Tibial artery (tissue), 1 donor: ENCODE results near the gene ZNF585A.

DNA sequence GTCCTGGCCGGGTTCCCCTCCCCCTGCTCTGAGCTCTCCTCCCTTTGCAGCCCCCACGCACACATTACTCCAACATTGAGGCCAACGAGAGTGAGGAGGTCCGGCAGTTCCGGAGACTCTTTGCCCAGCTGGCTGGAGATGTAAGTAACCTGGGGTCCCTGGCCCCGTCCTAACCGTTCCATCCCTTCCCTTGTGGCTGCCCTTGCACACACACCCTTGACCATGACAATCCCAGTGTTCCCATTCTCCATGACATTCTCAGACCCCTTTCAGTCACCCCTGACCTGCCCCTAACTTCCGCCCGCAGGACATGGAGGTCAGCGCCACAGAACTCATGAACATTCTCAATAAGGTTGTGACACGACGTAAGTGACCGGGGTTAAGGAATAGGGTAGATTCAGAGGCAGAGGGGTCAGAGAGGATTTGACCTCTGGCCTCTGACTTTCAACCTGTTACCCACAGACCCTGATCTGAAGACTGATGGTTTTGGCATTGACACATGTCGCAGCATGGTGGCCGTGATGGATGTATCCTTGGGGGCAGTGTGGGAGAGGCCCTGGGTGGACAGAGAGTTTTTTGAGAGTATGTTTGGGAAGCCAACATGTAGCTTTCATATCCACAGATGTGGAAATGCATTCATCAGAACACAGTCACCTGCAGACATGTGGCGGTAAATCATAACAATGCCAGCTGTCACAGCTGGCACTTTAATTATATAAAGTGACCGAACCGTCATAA lies 2.9 kb downstream of the CAPNS1 start:
- PRO-cap: no peak

DNA sequence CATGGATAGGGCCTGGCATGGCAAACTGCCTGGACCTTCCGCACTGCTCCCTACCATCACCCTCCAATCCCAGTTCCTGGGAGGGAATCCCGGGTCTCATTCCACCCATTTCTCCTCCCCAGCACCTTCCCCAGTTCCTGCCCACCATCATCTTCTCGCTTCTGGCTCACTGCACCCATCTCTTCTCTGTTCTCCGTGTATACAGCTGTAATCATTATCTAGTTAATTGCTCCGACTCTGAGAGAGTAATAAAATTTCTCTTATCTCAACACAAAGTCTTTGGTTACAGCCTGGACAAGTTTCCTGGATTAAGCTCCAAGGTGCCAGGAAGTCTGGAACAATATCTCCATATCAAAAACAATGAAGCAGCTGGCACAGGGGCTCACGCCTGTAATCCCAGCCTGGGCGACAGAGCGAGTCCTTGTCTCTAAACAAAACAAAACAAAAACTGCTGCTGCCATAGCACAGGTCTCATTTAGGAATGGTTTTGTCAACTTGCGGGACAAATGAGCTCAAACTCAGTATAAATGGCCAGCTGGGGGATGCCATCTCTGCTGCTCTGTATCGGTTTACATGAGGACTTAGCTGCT lies 17.0 kb upstream of the COX7A1 start:
- PRO-cap: no peak

DNA sequence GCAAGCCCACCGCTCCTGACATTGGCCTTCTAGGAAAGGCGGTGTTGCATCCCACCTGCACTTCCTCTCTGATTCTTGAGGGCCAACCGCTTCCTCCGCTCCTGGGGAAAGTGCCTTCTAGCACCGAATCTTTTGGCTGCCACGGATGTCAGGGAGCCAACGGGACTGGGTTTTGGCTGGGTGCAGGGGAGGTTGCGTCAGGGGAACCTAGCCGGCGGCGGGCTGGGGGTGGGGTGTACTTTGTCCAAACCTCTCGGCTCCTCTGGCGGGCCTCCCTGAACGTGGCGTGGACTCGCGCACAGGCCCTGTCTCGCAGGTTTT lies 58.1 kb downstream of the ZNF146 start:
- PRO-cap: no peak

- PRO-cap: no peak
Observed at GRCh38 chr19:36392236-36392591, 13.2 kb upstream of the ZFP14 start.

DNA sequence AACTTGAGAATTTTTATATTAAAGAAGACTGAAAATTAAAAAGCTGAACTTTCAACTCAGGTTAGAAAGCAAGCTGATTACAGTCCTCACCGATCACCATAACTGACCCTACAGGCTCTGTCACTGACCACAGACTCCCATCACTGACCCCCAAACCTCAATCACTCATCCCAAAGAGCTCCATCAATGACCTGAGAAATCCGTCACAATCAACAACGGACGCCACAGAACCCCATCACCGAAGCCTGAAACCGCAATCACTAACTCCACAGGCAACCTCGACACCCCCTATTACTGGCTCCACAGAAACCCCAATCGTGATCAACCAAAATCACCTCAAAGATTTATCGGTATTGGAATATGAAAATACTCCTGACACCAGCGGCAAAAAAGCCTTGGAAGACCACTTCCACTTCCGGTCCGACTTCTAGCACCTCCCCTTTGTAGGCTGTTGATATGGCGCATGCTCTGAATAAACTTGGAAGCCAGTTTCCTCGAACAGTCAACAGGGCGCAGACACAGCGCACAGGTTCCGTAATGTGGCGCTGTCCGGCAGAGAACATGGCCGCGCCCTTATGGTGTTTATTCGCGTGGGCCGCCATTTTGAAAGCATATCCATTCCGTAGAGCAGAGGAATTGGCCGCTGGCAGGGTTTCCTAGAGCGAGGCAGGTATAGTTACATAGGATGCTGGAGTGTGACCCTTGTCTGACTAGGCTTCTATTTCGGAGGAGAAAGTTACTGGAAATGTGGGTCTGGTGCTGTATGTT lies at the start of gene ZNF585A:
TSS of gene ZNF585A (minus strand) at position 404 of the 768 bp plus-strand sequence.
- PRO-cap: no peak

GRCh38 chr19:37218536-37219309 lies 709 bp downstream of the ZNF383 start:
- PRO-cap: no peak

- PRO-cap: no peak
Observed at GRCh38 chr19:37239302-37239736, 21.3 kb downstream of the ZNF383 start.

DNA sequence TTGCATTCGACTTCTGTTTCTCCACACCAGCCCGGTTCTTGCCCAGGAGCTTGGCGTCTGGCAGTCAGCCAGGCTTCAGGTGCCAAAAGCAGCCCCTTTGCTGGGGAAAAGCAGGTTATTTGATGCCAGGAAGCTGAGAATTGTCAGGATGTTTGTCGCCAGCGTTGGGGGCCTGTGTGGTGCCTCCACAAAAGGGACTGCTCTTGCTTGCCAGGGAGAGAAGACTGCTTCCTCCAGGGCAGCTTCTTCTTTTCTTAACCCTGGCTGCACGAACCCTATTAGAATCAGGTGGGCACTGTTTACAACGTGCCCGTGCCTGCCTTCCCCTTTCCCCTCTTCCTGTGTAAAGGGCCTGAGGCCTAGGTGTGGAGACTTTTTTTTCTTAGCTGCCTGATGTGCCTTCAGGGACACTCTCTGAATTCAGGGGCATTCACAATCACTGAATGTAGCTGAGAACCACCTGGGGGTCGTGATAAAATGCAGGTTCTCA lies 79.4 kb downstream of the SIPA1L3 start:
- PRO-cap: no peak

GRCh38 chr19:38051965-38052361 lies 145.0 kb downstream of the SIPA1L3 start:
- PRO-cap: no peak

GRCh38 chr19:38062946-38063645 lies 156.1 kb downstream of the SIPA1L3 start:
- PRO-cap: no peak

DNA sequence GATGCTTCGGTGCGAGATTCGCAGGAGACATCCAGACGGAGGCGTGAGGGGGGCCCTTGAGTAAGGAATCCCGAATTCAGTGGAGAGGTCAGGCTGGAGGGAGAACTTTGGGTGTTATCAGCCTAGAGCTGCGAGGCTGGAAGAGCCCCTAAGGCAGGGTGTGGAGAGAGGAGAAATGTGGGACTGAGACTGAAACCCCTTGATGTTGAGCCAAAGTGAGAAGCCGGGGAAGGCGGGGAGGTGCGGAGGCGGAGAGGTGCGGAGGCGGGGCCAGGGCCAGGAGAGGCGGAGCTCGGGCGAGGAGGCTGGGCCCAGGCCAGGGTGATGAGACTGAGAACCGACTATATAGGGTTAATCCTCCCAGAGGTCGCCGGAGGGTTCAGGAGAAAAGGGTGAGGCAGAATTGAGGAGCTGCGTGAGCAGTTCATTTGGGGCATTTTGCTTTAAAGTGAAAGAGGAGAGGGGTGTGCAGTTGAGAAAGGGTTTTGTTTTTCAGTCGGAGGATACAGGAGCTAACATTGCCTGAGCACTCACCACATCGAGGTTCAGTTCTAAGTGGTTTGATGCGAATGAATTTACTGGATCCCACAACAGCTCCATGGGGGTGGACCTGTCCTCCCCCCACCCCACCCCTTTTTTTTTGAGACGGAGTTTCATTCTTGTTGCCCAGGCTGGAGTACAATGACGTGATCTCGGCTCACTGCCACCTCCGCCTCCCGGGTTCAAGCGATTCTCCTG lies 40.3 kb downstream of the DPF1 start:
- PRO-cap: no peak

- PRO-cap: no peak
Observed at GRCh38 chr19:38220804-38221324, 3.2 kb downstream of the DPF1 start.

DNA sequence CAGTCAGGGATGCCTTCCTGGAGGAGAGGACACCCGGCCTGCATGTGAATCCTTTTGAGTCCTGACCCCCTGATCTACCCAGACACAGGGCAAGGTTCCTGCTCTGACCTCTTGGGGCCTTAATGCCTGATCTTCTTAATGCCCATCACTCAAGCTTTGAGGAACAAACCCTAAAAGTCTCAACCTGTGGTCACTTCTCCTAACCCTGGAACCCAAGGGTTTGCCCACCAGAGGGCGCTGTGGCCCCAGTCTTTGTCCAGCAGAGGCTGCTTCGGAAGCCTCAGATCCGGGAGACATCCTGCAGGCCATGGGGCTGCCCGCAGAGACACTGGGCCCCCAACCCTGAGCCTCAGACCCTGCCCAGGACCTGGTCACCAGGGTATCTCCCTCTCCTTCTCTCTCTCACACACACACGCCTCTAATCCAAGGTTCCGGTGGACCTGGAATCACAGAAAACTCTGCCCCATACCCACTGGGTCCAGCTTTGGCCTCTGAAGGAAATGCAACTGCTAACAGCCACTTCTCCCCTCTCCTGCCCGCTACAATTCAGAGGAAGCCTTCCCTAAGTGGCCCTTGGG lies 9.8 kb upstream of the DPF1 start:
- PRO-cap: no peak

DNA sequence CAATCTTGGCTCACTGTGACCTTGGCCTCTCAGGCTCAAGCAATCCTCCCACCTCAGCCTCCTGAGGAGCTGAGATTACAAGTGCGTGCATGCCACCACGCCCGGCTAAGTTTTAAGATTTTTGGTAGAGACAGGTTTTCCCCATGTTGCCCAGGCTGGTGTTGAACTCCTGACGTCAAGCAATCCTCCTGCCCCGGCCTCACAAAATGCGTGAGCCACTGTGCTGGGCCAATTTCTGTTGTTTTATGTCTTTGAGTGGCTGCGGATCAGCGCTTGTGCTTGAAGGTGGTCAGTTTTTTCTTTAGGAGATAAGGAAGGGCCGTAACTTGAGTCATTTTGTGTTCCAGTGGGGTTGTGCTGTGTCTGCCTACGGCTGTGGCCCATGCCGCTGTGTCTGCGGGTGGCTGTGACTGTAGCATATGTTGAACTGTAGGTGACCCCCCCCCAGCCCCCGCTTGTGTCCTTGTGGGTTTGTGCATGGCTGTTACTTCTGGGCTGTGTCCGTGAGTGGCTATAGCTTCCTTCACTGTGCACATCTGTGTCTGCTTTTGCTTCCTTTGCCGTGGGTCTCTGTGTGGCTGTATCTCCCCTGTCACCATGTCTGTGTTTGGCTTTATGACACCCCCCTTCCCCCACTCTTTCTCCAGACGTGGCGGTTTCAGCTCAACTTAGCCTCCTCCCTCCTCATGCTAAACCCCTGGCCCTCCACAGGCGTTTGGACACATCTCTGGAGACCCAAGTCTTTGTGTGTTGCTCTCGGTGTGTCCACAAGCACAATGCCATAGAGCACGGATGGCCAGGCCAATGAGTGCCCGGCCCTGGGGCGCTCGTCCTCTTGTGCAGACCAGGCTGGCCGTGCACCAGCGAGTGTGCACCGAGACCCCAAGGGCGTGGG lies 741 bp downstream of the PPP1R14A start:
- PRO-cap: unidirectional peak, plus-strand start at position 334 of the sequence; unidirectional peak, minus-strand start at position 392 of the sequence

DNA sequence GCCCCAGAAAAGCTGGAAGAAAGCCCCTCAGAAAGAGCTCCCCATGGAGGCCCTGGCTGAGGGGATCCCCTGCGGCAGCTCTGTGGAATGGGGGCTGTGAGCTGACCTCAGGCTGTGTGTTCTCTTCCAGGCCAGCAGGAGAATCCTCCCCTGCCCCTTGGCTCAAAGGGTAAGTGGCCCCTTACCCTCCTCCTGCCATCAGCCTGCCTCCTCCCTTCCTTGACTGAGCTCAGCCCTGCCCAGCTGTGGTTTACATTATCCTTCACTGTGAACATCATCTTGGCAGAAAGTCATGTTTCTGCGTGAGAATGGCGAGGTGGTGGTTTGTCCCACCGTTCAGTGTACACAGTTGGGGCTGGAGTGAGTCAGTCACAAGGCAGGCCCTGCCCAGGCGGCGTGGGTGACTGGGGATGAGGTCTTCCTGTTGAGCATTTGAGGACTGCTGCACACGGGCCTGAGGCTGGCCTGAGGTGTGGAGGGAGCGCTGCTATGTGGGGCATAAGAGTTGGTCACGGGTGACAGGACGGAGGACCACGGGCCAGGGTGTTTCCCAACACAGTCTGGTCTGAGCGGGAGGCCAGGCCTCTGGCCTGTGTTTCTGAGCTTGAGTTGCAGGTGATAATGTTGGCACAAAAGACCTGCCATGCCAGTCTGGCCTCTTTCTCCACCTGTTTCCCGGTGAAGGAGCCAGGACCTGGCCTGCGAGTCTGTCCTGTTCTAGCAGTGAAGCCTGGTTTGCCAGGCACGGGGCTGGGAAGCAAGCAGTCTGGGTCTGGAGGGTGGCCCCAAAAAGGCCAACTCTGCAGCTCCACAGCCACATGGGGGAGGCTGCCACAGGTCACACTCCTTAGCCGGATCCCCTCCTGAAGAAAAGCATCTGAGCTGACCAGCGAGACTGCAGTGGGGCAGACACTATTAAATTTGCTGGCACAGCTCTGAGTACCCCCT lies 13.4 kb upstream of the C19orf33 start:
- PRO-cap: no peak

DNA sequence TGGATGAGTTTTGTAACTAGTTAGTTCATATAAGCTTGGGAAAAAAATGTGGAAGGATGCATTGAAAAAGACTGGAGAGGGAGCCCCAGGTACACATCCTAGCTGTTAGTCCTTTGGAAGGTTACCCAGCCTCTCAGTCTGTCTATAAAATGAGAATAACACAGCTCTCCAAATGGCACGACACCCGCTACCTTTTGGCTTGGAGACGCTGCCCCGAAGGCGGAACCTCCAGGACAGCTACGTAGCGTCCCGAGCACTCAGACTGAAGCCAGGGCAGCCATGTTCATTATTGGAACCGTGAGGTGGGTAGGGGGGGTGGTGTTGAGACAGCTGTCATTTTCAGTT lies 204 bp upstream of the PSMD8 start:
- PRO-cap: bidirectional peak, plus-strand start outside the sequence, minus-strand start at position 261 of the sequence

GRCh38 chr19:38394323-38395104 lies 6.0 kb downstream of the SPRED3 start:
- PRO-cap: no peak

- PRO-cap: no peak
Observed at GRCh38 chr19:38395642-38395893, 7.1 kb downstream of the SPRED3 start.

GRCh38 chr19:38502784-38503126 lies 69.3 kb downstream of the RYR1 start:
- PRO-cap: no peak

GRCh38 chr19:38584834-38585276 lies 32.9 kb downstream of the MAP4K1 start:
- PRO-cap: no peak